ENCODE data around the genes MIGA1 and NEXN.

DNA sequence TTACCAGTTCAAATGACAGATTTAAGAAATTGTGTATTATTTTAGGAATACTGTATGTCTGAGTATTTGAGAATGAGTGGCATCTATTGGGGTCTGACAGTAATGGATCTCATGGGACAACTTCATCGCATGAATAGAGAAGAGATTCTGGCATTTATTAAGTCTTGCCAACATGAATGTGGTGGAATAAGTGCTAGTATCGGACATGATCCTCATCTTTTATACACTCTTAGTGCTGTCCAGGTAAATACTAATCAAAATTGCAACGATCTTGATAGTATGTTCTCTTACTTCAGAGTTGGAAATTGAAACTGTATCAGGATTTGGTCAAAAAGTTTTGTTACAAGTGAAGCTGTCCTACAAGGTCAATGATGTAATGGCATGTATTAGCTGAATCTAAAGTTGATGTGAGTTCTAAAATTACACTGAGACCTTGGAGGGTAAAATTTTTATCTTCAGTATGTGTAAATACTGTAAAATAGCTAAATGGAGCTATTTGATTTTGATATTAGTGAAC is 3.1 kb downstream of the RABGGTB start:
- RRBS = no CpG with 5 or more reads among the region's 3 CpGs

- RRBS = no CpG with 5 or more reads among the region's 6 CpGs
Measured at GRCh38 chr1:76052910-76053609, 21.5 kb upstream of the ST6GALNAC3 start.

GRCh38 chr1:76075455-76076395 is 1.2 kb downstream of the ST6GALNAC3 start:
- RRBS = no CpG with 5 or more reads among the region's 10 CpGs

DNA sequence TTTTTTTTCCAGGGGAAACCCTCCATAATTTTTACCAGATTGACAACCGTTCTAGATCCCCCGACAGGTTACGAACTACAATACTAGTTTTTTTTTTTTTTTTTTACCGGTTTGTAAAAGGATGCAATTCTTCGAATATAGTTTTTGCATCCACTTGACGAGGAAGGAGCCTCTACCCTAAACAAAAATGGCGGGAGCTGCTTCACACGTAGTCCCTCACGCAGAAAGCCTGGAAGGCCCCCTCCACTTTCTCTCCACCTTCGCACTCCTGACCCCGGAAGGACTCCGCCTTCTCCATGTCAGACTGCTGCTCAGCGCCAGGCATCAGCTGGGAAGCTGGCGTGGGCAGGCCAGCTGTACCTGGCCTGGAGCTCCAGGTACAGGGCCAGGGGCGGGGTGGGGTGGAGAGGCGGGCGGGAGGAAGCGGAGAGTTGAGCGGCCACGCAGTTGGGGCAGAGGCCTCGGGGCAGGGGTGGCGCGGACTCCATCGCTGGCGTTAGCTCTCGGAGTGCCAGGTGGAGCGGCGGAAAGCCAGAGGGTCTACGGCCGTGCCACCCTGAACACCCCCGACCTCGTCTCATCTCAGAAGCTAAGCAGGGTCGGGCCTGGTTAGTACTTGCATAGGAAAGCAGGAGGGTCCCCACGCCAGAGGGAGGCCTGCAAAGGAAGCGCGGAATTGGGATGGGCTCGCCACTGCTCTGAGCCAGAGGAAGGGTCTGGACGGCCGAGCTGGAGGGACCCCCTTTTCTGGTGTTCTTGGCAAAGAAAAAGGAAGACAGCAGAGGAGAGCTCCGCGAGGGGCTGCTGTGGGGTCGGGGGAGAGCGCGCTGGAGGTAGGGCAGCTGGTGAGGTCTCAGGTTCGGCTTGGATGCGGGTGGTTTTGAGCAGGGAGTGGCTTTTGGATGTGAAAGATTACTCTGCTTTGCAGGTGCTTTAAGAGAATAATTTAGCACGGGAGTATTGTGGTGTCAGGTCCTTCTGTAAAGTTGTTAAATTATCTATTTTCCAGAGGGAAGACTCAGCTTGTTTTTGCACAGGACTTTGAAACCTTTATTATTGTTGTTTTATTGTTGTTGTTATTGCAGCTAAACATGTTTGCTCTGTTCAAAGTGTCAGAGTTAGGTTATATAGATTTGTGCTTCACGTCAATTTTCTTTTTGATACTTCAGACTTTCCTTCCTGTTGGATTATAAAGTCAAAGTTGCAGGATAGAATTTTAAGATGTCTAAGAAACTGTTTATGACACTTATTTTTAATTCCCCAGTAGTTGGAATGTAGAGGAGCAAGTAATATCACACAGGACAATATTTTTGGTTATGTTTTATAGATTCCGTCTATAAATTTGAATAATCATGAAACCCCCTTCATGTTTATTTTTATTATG is at the start of gene MIGA1:
TSS of gene MIGA1 (plus strand) at position 290 of the 1,384 bp plus-strand sequence.
- RRBS = no CpG with 5 or more reads among the region's 49 CpGs

GRCh38 chr1:77888340-77889331 is at the start of gene NEXN:
TSS of gene NEXN (plus strand) at chr1:77888624.
- RRBS = 2% methylated on average over 14 of the region's 69 CpGs

- RRBS = no CpG with 5 or more reads among the region's 2 CpGs
Measured at GRCh38 chr1:77948056-77948913, 30.6 kb downstream of the FUBP1 start.

GRCh38 chr1:77969646-77970156 is 9.2 kb downstream of the FUBP1 start:
- RRBS = no CpG with 5 or more reads among the region's 1 CpG

GRCh38 chr1:78003984-78004357 is 768 bp upstream of the DNAJB4 start:
- RRBS = no CpG with 5 or more reads among the region's 2 CpGs

GRCh38 chr1:78045615-78045701 is 308 bp upstream of the GIPC2 start:
- RRBS = no CpG with 5 or more reads among the region's 5 CpGs

DNA sequence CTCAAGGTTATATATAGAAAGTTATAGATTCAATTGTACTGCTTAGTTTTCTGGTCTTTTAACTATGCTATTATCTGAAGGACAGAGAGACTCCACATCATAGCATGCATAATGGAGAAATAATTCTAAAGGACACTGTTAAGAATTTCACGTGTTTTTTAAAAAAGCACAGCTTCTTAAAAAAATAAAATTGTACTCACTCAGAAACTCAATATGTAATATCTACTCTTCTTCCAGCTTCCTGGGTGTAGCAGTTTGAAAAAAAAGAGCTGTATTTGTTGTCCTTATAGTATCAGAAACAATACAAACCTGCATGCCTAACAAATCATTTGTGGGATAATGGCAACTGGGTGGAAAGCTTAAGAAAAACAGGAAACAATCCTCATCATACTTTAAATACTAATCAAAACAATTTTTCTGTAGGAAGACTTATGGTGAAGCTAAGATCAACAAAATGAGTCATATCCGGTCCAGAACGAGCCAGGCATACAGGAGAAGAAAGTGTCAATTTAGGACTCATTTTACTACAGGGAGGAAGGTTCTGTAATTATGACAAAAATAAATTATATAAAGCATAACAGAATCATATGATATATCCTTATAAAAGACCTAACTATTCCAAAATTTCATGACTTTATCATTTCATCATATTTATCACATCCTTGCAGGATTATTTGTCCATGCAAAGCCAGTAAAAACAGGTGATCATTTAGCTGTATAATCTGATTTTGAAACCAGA is 181.8 kb upstream of the ADGRL4 start:
- RRBS = no CpG with 5 or more reads among the region's 3 CpGs

GRCh38 chr1:79322974-79323727 is 316.6 kb upstream of the ADGRL4 start:
- RRBS = no CpG with 5 or more reads among the region's 3 CpGs

- RRBS = no CpG with 5 or more reads among the region's 2 CpGs
Measured at GRCh38 chr1:81174772-81175130, 626.0 kb upstream of the ADGRL2 start.

DNA sequence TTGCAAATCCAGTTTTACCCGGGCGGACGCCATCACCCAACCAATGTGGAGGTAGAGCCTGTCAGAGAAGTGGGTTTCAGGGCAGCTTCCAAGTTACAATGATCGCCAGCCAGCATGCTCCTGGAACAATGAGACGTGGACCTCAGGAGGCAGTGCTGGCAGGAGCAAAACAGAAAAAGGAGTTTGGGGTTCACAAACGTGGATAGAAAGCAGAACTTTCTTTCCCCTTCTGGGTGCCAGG is 488.6 kb upstream of the ADGRL2 start:
- RRBS = no CpG with 5 or more reads among the region's 6 CpGs

DNA sequence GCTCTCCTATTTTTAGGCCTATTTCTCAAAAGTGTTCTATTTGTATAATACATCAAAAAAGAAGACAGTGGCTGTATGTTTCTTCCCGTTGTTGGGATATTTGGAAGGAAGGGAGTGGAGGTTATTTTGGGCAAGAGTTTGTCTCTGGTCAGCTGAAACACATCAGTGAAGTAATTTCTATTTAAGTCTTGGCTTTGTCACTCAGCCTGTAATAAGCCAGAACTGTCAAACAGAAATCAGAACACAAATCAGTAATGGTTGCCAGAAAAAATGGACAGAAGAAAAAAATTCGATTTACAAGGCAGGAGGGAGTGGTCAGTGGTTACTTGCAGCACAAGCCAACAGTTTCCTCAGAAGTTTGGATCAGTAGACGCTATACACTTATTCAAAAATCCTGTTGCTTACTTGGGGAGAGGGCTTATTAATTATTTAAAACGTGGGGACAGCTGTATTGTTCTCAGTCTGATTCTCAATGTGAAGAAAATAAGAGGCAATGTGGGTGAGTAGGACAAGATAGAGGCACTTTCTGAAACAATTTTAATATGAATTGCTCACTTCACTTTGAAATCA is 307.2 kb upstream of the ADGRL2 start:
- RRBS = no CpG with 5 or more reads among the region's 4 CpGs

GRCh38 chr1:81803421-81803780 is 2.7 kb downstream of the ADGRL2 start:
- RRBS = no CpG with 5 or more reads among the region's 9 CpGs

DNA sequence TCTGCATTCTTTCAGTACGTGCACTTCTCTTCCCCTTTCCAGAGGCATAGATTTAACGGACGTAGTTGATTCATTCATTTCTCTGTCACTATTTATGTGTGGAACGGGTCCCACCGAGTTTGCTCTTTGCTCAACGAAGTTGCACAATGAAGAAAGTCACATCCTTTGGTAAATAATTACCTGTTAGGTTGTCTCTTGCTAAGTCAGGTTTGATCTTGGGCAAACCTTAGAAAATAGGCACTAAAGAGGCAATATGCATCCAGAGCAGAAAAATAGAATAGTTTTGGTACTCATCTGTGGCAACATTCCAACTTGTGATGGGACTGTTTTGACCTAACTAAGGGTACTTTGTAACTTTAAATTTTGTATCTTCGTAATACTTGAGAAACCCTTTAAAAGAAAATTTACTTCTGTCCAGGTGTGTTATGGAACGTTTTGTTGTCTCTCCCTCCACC is 3.1 kb downstream of the ADGRL2 start:
- RRBS = no CpG with 5 or more reads among the region's 8 CpGs

GRCh38 chr1:82136112-82136988 is 335.6 kb downstream of the ADGRL2 start:
- RRBS = no CpG with 5 or more reads among the region's 37 CpGs

DNA sequence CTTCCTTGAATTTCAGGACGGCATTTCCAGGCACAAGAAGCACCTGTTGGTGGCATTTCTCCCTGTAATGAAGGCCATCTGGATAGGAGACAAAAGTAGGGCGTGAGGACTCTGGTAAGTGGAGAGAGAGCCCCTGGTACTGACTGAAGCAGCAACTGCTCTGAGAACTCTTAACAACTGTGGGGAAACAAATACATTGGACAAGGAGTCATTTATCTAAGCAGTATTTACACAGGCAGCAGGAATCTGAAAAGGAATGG is 361.7 kb downstream of the ADGRL2 start:
- RRBS = no CpG with 5 or more reads among the region's 2 CpGs

DNA sequence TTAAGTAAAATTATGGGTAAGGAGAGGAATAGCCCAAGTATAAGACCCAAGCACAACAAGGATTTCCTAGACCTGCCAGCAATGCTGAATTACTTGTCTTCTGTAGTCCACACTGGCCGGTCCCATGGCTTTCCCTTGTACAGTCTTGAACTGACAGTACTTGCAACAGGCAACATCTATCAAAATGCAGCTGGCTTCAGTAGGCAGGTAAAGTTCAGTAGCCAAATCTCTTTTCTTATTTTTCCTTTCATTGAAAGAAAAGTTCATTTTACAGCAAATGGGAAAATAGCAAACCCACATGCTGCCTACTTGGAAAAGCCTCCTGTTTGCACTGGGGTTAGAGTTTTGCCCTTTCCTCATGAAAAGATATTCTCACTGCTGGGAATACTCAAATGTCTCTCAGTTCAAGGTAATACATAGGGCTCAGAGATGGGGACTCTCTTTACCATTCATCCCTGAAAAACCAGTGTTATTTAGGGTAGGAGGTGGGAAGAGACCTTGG is 222.8 kb downstream of the TTLL7 start:
- RRBS = no CpG with 5 or more reads among the region's 1 CpG

DNA sequence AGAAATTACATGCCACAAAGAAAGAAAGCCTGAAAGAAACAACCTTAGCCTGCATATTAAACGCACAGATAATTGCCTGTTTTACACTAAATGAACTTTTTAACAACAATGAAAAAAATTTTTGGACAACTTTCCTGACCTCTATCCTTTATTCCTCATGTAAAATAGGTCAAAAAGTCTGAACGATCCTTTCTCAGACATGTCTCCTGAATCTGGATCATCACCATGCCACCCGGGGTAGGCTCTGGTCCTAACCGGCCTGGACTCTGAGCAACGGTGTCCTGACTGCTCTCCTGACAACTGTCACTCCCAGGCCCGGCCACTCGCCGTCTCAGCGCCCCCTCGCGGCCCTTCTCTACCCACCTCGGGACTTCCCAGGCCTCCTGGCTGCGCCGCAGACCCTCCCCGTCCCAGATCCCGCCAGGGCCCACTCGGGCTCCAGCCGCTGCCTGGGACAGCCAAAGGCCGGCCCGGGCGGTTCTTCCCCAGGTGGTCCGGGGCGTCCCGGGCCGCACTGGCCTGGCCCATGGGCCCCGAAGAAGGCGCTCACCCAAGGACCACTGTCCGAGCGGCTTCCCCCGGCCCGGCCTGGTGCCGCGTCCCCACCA is 138.6 kb downstream of the TTLL7 start:
- RRBS = 66% methylated on average over 9 of the region's 33 CpGs

All from HTR-8/SVneo (cell line).